NB4 (cell line): ENCODE measurements around a stretch of chr5.

- RRBS, result no CpG with 5 or more reads among the region's 4 CpGs
Measured at GRCh38 chr5:61337321-61338198, 5.5 kb downstream of the ZSWIM6 start.

DNA sequence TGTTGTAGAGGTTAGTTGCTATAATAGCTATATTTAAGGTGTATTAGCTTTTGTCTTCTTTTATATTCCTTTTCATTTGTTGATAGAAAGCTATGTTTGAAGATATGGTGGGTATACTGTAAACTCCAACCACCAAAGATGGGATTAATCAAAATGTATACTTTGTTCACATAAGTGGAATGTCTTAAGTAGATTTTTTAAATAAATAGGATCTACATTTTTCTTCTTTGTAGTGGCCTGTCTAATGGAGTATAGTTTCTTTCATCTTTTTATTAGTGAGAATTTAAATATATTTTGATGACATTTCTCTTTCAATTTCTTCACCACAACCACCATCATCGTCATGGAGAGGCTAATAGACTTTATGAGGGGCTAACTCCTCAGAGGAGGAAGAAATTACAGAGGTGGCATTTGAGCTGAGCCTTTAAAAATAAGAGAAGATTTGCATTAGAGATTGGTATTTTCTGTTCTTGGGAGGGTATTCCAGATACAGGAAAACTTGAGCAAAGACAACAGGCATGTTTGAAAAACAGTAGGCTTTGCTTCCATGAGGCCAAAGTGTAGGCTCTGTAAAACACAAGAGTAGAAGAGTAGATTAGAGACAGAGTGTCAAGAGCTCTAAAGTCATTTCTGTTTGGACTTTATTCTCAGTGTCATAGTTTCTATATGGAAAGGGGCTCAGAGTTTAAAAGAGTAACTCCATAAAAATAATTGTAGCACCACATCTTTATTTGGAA, 73.2 kb downstream of the ZSWIM6 start:
- RRBS, result no CpG with 5 or more reads among the region's 1 CpG

- RRBS, result no CpG with 5 or more reads among the region's 3 CpGs
Measured at GRCh38 chr5:61508834-61509479, 176.9 kb downstream of the ZSWIM6 start.

DNA sequence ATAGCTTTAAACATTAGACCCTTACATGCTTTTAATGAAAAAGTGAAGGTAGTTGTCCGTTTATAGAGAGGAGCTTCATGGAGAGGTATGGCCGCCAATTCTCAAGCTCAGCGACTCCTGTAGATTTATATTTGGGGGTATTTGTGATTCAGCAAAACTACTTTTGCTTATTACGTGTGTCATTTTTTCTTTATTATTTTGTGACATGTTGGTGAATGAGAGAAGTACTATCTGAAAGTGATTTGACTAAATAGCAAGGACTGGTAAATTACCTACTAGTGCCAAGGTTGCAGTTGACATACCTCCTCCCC, 751 bp downstream of the IPO11 start:
- RRBS, result no CpG with 5 or more reads among the region's 4 CpGs

- RRBS, result no CpG with 5 or more reads among the region's 1 CpG
Measured at GRCh38 chr5:64838303-64838795, 69.6 kb downstream of the CWC27 start.

GRCh38 chr5:65066471-65066758, 297.7 kb downstream of the CWC27 start:
- RRBS, result no CpG with 5 or more reads among the region's 3 CpGs

GRCh38 chr5:65719324-65720270, 2.3 kb downstream of the SGTB start:
- RRBS, result no CpG with 5 or more reads among the region's 11 CpGs

DNA sequence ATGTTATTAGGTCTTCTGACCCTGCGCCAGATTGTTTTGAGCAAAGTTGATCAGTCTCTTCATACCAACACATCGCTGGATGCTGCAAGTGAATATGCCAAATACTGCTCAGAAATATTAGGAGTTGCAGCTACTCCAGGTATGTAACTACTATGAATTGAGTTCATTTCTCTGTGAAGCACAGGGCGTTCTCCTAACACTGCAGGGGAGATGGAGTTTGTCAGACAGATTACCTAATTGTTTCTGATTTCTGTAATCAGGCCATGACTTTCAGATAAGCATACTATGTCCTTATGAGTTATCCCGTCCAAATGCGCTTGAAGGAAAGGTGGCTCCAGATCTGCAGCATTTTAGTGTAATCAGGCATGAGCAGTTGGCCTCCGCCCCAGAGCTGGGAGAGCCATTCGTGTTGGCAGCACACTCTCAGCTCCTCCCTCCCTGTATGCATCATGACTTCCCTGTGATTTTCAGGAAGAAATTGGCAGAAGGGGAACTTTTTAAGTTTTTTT, 88.1 kb downstream of the NLN start:
- RRBS, result no CpG with 5 or more reads among the region's 7 CpGs

DNA sequence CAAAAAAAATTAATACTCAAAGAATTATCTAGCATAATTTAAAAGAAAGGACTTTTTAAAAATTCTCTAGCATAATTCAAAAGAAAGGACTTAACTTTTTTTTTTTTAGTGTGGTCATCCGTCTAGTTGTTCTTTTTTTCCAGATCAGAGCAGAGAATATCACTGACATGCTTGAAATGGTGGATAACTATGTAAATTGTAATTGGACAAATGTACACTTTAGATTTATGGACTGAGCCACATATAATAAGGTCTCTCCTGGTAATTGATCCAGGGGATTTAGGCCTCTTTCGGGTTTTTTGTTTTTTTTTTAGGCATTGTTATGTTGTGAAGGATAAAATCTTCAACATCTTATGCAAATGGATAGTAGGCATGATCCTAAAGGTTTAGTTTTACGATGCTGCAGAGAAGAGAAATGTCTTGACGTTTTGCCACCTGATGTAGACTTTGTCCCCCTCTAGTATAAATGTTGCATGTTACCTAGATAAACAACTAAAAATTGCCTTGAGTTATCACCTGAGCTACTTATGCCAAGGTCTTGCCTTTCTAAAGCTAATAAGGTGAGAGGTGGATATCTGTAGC, 101.2 kb upstream of the ERBIN start:
- RRBS, result no CpG with 5 or more reads among the region's 4 CpGs

DNA sequence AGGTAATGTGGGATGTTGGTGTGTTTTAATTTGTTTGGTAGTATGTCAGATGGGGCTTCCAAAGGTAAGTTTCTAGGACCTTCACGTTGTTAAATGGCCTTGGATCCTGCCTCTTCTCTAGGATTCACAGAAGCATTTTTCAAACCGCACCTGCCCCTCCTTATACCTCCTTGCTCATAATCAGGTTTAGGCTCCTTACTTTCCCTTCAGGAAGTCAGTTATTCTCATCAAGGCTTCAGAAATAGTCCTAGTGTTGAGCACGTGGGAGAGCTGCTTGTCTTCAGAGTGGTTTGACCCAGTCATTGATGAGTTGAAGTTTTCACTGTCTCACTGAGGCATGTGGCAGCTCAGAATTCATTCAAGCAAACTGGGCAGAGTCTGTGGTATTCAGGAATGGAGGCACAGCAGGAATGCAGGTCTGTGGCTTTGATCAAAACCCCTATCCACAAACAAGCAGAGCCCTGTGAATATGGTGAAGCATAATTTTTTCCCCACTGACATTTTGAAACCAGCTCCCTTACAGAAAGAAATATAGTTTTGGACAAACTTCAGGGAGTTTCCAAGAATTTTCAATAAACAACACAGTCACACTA, 207.4 kb downstream of the CD180 start:
- RRBS, result no CpG with 5 or more reads among the region's 3 CpGs

DNA sequence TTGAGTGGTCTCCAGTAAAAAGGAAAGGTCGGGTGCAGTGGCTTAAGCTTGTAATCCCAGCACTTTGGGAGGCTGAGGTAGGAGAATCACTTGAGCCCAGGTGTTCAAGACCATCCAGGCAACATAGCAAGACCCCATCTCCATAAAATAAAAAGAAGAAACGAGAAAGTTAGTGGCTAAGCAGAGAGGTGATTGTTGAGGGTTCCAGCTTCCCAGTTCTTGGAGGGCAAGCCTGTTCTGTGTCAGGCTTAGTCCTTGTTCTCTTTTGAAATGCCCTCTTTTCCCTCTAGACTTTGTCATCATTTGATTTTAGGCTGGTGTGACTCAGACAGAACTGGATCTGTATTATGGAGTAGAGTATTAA, 159.5 kb downstream of the CD180 start:
- RRBS, result no CpG with 5 or more reads among the region's 2 CpGs

GRCh38 chr5:67063554-67063979, 133.0 kb downstream of the CD180 start:
- RRBS, result no CpG with 5 or more reads among the region's 2 CpGs

GRCh38 chr5:67642359-67642905, 445.8 kb upstream of the CD180 start:
- RRBS, result no CpG with 5 or more reads among the region's 6 CpGs

GRCh38 chr5:67780134-67780735, 435.3 kb upstream of the PIK3R1 start:
- RRBS, result no CpG with 5 or more reads among the region's 15 CpGs

- RRBS, result no CpG with 5 or more reads among the region's 5 CpGs
Measured at GRCh38 chr5:67799693-67800105, 415.9 kb upstream of the PIK3R1 start.

- RRBS, result no CpG with 5 or more reads among the region's 4 CpGs
Measured at GRCh38 chr5:67972013-67972574, 243.5 kb upstream of the PIK3R1 start.

GRCh38 chr5:68251321-68251743, 35.8 kb downstream of the PIK3R1 start:
- RRBS, result no CpG with 5 or more reads among the region's 4 CpGs

DNA sequence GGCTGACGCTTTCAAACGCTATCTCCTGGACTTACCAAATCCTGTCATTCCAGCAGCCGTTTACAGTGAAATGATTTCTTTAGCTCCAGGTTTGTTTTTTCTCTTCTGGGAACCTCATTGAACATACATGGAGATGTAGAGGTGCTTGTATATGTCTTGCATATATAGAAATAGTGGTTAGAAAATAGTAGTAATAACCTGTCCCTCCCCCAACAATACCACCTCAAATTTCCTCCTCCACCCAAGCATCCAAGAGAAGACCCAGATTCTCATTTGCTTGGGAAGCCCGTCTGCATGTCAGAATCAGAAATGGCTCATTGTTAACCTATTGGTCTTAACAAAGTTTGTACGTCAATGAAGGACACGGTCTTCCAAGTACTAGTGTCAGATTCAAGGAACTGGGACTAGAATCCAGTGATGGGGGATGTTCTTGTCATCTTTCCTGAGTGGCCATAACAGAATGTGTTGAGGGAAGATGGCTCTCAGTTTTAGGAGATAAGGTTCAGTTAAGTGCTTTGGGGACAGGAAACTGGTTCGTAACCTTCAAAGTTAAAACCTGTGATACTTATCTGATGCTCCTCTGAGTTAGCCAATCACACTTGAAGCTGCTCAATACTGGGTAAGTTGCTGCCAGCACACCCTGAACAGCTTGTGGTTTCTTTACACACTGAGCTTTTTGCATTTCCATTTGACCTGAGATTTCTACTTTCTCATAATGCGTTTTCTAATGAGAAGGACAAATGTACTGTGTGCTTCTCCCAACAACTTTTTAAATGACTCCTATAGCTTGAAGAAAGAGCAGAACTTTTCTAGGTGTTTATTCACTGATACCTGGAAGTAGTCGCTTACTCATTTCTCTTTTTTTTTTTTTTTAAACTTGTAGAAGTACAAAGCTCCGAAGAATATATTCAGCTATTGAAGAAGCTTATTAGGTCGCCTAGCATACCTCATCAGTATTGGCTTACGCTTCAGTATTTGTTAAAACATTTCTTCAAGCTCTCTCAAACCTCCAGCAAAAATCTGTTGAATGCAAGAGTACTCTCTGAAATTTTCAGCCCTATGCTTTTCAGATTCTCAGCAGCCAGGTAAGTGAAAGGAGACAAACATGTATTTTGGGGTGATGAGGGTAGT, 64.5 kb downstream of the PIK3R1 start:
- RRBS, result no CpG with 5 or more reads among the region's 12 CpGs

- RRBS, result no CpG with 5 or more reads among the region's 6 CpGs
Measured at GRCh38 chr5:68289017-68289224, 73.4 kb downstream of the PIK3R1 start.